T-cell (primary cell): ENCODE results near the gene SNX7.

DNA sequence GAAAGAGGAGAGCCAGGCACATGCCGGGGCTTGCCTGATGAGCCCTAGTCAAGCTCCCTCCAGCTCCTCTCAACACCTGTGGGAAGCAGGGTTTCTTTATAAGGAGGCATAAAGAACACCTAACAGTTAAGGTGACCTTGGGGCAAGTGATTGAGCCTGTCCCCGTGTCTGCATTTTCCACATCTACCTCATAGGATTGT is 17.2 kb downstream of the ABCA4 start:
- PRO-cap, 7 experiments: no peak in any of the 7 experiments

DNA sequence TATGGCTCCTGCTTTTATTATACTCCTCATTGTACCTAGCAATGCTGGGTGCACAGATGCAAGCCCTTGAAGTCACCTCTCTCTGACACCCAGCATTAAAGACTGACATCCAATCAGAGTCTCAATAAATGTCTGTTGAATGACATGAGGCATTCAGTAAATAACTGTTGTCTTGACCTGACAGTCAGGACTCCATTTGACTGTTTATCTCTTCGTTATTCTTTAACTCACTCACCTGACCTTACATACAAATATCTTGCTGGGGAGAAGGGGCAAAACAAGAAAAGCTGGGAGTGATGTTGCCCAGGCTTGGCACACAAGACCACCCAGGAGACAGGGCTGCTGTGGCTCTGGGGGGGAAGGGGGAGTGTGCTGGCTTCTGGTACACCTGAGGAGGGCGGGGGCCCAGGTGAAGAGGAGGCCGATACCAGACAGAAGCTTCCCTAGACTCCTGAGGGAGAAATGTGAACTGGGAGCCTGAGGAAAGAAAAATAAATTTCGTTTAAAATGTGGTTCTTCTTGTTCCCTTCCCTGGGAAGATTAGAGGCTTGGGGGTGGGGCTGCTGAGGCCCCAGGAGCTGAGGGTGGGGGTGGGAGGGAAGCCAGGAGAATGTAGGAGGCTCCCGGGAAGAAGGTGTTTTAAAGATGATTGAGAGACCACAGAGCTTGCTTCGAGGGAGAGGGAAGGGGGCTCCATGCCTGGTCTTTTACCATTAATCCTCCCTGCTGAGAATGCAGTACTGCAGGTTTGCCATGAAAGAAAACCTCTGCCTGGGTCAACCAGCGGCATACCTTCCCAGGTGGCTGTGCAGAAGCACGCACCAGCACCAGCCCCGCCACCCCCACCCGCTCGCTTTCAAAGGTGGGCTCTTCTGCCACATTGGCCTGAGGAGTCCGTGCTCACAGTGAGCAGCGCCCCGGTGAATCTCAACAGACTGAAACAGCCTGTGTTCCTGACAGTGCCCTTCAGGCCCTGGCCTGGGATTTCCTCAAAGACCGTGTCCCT is 15.6 kb downstream of the ABCA4 start:
- PRO-cap, 7 experiments: no peak in any of the 7 experiments

DNA sequence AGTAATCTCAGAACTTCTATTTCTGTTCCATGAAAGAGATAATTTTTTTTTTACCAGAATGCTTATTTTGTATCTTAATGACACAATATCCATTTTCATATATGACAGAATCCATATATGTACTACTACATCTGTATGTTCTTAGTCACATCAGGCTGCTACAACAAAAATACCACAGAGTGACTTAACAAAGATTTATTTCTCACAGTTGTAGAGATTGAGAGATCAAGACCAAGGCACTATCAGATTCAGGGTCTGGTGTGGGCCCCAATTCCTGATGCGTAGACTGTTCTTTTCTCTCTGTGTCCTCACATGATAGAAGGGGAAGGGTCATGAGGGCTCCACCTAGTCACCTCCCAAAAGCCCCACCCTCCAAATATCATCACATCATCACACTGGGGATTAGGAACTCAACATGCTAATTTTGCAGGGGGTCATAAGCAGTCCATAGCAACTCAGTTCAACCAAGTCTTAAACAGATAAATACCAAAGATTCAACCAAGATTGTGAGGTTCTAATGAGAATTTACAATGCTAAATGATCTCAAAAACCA is 43.0 kb downstream of the ARHGAP29 start:
- PRO-cap, 7 experiments: no peak in any of the 7 experiments

DNA sequence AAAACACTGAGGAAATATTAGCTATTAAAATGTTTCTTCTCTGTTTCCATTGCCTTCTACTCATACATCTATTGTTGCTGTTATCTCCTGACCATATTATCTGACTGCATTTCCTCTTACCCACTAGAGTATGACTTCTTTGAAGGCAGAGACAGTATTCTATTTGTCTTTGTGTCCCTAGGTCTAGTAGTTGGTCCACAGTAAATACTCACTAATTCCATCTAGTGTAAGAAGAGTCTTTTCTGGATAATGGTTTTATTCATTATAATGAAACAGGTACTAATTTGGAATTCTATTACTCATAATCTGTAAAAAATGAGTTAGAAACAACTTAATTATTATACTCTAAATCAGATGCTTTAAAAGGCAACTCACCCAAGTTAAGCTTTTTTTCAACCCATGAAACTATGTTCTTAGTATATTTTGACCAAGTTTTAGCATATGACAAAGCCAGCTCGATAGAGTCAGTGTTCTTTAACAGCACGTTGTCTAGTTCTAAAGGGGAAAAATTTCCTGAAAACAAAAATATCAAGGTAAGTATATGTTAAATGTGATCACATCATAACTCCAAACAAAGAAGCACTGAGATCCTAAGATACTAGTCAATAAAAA is 32.6 kb downstream of the ARHGAP29 start:
- PRO-cap, 7 experiments: no peak in any of the 7 experiments

DNA sequence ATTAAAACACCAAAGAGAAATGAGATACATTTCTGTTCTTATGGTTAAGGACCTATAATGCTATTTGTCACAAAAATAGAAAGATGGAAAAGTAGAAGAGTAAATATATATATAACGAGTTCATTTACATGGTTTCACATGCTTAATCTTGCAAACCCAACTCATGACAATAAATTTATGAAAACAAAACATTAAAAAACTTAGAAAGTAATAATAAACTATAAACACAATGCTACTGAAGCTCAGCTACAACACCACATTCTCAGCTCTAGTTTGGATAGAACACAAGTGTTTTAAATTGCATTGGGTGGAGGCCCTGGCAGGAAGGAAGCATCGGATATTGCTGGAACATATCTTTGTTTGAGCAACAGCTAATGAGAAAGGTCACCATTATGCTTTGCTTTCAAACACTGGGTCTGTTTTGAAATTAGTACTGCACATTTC is 61.3 kb upstream of the ARHGAP29 start:
- PRO-cap, 7 experiments: no peak in any of the 7 experiments

GRCh38 chr1:94322571-94323325 is 85.4 kb upstream of the ARHGAP29 start:
- PRO-cap, 7 experiments: no peak in any of the 7 experiments

DNA sequence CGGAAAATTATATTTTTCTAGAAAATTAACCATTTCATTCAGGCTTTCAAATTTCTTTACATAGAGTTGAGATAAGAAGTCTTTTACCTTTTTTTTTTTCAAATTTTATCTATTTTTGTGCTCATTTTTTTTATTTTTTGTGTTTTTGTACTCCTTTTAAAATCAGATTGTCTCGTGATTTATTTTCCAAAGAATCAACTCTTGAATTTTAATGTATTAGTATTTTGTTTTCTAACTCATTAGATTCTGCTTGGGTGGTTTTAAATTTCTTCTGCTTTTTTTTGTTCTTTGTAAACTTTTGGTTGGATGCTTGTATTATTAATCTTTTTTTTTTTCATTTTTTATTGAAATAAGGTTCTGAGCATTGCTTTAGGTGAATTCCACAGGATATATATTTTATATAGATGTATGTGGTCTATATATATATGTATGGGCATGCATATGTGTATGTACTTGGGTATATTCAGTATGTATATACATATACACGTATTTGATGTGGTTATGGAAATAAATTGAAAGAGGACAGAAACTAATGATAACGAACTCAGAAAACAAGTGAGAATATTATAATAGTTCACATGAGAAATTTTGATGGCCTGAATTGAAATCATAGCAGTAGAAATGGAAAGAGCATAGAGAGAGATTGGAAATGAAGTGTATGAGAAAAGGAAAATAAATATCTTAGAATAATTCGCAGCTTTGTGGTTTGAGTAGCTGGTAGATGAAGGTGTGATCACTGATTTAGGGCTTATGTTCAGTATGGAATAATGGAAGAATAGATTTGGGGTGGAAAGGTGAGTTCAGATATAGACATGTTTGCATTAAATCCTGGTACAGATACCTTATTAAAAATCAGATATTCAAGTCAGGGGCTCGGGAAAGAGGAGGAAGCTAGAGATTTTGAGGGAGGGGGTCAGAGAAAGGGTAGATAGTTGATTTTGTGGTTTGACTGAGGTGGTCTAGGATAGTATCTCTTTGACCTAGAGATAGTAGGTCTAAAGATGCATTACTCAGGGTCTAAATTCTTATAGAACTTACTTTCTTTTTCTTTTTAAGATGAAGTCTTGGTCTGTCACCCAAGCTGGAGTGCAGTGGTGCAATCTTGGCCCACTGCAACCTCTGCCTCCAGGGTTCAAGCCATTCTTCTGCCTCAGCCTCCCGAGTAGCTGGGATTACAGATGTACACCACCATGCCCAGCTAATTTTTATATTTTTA is 35.8 kb downstream of the ABCD3 start:
- PRO-cap, 7 experiments: no peak in any of the 7 experiments

DNA sequence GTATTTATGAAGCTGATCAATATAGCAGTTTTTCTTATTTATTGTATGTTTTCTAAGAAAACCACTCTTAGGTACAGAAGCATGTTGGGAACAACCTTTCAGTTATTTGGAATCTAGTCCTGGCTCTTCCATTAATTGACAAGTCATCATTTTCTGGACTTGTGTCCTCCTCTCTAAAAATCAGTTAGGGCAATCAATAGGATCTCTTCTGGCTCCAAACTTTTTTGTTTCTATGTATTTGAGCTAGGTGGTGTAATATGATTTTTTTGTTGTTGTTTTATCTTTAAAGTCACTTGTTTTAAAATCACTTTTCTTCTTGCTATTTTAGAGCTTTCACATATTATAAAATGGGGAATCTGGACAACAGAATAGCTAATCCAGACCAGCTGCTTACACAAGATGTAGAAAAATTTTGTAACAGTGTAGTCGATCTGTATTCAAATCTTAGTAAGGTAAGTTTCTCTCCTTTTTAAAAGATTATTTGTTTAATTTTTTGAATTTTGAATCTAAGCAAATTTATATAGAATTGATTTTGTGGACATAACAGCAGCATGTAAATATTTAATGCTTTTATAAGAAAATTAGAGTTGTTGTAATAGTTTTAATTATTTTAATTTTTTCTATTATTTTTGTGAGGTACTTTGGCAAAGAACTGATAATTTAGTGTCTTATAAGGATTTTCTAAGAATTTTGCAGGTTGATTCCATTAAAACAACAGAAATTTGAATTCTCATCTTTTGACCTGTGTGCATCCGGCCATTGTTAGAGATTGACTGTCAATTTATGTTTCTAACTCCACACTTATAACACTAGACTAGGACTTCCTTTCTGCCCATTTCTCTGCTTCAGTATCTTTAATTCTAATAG is 57.3 kb downstream of the ABCD3 start:
- PRO-cap, 7 experiments: no peak in any of the 7 experiments

GRCh38 chr1:94498311-94499233 is 43.0 kb downstream of the F3 start:
- PRO-cap, 7 experiments: no peak in any of the 7 experiments

- PRO-cap, 7 experiments: no peak in any of the 7 experiments
Measured at GRCh38 chr1:94504415-94504836, 37.1 kb downstream of the F3 start.

- PRO-cap, 7 experiments: no peak in any of the 7 experiments
Measured at GRCh38 chr1:94532158-94532644, 9.4 kb downstream of the F3 start.

GRCh38 chr1:94539600-94540126 is 1.9 kb downstream of the F3 start:
- PRO-cap, 7 experiments: no peak in any of the 7 experiments

DNA sequence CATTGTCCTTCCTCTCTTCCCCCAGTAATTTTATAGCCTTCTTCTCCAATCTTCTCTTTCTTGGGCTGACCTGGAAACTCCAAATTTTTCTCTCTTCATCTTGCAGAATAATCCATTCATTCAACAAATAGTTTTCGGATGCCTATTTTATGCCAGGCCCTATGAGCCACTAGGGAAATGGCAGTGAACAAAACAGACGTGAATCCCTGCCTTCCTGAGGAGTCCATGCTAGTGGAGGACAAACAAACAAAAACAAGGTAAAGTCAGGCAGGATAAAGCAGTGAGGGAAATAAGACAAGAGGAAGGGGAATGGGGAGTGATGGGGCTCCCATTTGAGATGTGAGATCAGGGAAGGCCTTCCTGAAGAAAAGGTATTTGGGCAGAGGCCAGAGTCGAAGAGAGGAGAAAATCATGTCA is 108.9 kb upstream of the SLC44A3 start:
- PRO-cap, 7 experiments: no peak in any of the 7 experiments

- PRO-cap, 7 experiments: no peak in any of the 7 experiments
Measured at GRCh38 chr1:94743613-94744555, 76.3 kb upstream of the SLC44A3 start.

- PRO-cap, 7 experiments: no peak in any of the 7 experiments
Measured at GRCh38 chr1:94772142-94772633, 48.0 kb upstream of the SLC44A3 start.

GRCh38 chr1:94795570-94795981 is 24.6 kb upstream of the SLC44A3 start:
- PRO-cap, 7 experiments: no peak in any of the 7 experiments

- PRO-cap, 7 experiments: no peak in any of the 7 experiments
Measured at GRCh38 chr1:94806319-94806854, 13.8 kb upstream of the SLC44A3 start.

GRCh38 chr1:94983428-94983780 is 56.5 kb upstream of the CNN3 start:
- PRO-cap, 7 experiments: no peak in any of the 7 experiments

- PRO-cap, 7 experiments: no peak in any of the 7 experiments
Measured at GRCh38 chr1:95118628-95119073, 1.5 kb downstream of the TLCD4 start.

- PRO-cap, 7 experiments: peak in 1 of 7 experiments; most common minus-strand start chr1:98661600 (in 1)
Measured at GRCh38 chr1:98661526-98662600, at the start of gene SNX7. TSS of gene SNX7 (plus strand) at chr1:98661721.